Suprapubic skin (tissue), 4 donors: Measurements from ENCODE around the gene TRIM67.

- PRO-cap: no peak
- RAMPAGE, long total RNA, 4 experiments: no peak in any of the 4 experiments
Observed at GRCh38 chr1:231053452-231054231, 13.6 kb upstream of the FAM89A start.

DNA sequence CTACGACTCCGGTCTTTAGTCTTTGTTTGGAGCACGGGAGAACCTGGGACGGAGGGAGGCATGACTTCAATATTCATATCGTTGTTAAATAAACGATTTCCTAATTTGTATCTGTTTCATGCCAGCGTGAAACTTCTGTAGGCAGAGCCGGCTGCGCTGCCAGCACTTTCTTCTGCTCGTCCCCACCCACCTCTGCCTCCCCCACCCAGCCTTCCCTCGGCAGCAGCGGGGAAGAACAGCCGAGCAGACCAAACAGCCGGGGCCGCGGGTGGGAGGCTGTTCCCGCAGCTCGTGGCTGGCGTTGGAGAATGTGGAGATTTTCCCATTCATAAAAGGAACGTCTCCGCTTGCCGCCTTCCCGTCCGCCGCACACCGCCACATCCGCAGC is 790 bp upstream of the TRIM67 start:
- PRO-cap: no peak
- RAMPAGE, long total RNA, 4 experiments: no peak in any of the 4 experiments

DNA sequence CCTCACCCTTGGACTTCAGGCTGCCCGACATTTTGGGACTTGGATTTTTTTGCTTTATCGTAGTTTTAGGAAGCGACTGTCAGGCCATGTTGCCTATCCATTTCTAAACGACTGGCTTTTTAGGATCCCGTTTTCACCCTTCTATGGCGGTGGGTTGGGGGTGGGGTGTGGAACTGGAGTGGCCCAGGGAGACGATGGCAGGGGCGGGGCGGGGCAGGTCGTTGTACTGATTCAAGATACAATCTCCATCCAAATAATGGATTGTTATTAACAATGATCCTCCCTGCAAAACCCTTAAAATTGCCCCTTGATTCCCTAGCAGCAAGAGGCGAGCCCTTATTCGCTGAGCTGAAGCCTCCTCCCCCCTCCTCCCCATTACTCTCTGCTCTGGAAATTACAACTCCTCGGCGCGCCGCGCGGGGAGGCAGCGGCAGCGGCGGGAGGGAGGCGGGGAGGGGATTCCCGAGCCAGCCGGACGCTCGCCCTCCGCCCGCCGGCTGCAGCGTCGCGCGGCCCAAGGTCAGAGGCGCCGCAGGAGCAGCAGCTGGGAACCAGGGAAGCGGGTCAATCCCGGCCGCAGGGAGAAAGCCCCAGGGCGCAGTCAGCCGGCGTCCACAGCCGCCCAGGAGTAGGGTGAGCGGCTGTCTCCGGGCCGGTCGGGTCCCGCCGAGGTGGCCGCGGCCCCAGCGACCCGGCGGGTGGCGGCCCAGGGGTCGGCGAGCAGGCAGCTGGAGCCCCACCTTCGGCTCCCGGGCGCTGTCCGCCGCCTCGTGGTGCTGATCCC is at the start of gene TRIM67:
Gene TRIM67, plus strand, starts transcription at position 397 of the 784 bp plus-strand sequence.
- PRO-cap: no peak
- RAMPAGE, long total RNA, 4 experiments: no peak in any of the 4 experiments

GRCh38 chr1:231364197-231364876 is 26.2 kb downstream of the SPRTN start:
- PRO-cap: no peak
- RAMPAGE, long total RNA, 4 experiments: no peak in any of the 4 experiments

- PRO-cap: no peak
- RAMPAGE, long total RNA, 4 experiments: start-site peak on the minus strand in 2 of 4 experiments, at chr1:231393805-231394122 at its widest, 10 to 15 reads per replicate
Observed at GRCh38 chr1:231393578-231394223, 28.4 kb downstream of the EGLN1 start.

GRCh38 chr1:231676829-231677354 is 50.3 kb downstream of the DISC1 start:
- PRO-cap: no peak
- RAMPAGE, long total RNA, 4 experiments: no peak in any of the 4 experiments

DNA sequence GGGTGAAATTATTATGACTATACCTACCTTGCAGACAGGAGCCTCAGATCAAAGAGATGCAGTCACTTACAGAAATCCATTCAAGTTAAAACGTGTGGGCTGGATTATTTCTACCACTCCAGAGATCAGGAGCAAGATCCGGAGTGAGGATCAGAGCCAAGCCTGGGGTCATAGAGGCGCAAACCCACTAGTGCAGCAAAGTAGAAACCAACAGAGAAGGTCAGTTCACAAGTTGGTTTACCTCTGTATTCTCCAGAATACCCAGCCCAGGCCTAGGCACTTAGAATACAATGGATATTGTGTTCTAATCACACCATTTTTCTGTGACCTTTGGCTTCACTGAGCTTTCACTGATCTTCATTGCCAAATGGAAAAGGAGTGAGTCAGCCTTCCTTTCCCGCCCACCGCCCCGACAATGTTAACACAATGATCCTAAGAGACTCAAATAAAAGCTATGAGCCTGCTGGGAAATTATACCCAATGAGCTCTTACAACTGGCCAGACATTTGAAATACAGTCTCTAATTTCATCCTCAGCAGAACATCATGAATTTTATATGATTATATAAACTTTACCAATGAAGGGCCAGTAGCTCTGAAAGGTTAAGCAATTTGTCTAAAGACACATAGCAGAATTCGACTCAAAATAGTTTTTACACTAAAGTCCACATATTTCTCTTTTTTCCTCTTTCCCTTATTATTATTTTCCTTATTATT is 252.6 kb downstream of the SIPA1L2 start:
- PRO-cap: no peak
- RAMPAGE, long total RNA, 4 experiments: no peak in any of the 4 experiments

GRCh38 chr1:232624819-232625163 is 5.1 kb downstream of the SIPA1L2 start:
- PRO-cap: no peak
- RAMPAGE, long total RNA, 4 experiments: no peak in any of the 4 experiments

DNA sequence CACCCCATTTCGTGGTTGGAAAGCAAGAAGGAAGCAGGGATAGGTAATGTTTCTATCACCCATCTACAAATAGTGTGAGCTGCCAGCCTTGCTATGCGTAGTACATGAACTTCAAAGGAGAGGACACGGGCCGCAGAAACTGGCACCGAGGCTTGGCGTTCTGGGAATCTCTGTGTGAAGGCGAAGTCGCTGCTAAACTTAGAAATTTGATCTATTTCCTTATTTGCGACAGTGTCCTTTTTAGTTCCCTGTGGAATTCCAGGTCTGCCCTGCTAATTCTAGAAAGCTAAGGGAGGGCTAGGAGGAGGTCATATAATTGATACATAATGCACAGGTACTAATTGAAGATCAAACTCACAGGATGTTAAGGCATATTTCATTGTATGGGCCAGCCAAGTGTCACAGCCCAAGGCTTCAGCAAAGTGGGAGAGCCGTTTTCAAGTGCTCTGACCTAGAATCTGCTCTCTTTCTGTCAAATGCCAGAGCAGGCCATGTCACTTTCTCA is 49.5 kb upstream of the NTPCR start:
- PRO-cap: no peak
- RAMPAGE, long total RNA, 4 experiments: no peak in any of the 4 experiments

DNA sequence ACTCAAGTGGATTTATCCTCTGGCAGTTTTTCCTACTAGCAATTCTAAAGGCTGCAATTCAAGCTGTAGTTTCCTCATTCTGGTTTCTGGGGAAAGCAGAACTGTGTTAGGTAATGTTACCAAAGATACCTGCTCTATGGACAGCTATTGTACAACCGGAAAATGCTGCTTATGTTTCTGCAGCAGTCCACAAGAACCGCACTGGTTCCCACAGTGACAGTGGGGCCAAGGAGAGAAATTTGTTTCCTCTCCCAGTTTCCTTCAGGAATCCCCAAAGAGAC is 52.7 kb downstream of the PCNX2 start:
- PRO-cap: no peak
- RAMPAGE, long total RNA, 4 experiments: no peak in any of the 4 experiments

DNA sequence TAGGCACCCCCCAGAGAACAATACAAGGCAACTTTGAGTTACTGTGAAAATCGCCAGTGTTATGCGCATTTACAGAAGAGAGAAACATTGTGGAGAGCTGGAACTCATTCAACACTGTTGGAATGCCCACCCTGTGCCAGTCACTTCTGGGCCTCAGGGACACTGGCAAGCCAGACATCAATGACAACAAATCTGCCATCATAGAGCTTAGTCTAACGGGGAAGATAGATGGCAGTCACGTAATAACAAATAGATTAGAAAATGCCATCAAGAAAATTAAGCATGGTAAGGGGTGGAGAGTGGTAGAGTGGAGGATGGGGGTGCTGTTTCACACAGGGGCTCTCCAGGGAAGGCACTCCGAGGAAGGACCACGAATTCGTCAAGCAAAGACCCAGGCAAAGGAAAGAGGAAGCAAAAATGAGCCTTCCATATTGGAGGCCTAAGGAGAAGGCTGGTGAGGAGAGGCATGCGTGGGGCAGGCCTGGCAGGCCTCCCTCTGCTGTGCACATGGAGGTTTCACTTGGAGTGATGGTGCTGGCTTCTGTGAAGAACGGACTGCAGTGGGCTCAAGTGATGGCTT is 4.6 kb downstream of the MAP3K21 start:
- PRO-cap: no peak
- RAMPAGE, long total RNA, 4 experiments: no peak in any of the 4 experiments

- PRO-cap: no peak
- RAMPAGE, long total RNA, 4 experiments: no peak in any of the 4 experiments
Observed at GRCh38 chr1:233359529-233360054, 32.1 kb downstream of the MAP3K21 start.

DNA sequence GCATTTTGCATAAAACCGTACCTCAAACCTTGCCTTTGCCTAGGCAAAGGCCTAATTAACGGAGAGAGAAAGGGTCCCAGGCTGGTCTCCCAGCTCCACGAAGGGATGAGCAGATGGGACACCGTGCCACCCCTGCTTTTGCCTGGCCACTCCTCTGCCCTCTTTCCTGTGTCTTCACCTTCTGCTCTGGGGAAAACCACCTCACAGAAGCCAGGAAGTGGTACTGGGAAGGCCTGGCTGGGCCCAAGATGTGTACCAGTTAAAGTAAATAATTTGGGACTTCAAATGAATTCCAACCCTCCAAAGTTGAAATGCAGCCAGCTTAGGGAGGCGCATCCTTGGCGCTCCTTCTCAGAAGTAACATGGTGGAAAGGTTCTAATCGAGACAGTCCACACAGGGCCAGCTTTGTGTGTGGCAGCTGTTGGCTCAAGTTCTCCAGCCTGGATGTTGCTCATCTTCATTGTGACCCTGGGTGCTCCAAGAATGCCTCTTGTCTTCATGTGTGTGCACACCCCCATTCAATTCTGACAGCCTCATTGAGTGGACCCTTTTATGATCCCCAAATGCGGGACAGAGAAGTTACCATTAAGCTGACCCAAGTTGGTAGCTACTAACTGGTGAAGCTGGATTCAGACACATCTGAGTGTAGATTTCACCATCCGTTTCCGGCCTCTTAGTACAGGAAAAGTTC is 45.8 kb downstream of the MAP3K21 start:
- PRO-cap: no peak
- RAMPAGE, long total RNA, 4 experiments: no peak in any of the 4 experiments

DNA sequence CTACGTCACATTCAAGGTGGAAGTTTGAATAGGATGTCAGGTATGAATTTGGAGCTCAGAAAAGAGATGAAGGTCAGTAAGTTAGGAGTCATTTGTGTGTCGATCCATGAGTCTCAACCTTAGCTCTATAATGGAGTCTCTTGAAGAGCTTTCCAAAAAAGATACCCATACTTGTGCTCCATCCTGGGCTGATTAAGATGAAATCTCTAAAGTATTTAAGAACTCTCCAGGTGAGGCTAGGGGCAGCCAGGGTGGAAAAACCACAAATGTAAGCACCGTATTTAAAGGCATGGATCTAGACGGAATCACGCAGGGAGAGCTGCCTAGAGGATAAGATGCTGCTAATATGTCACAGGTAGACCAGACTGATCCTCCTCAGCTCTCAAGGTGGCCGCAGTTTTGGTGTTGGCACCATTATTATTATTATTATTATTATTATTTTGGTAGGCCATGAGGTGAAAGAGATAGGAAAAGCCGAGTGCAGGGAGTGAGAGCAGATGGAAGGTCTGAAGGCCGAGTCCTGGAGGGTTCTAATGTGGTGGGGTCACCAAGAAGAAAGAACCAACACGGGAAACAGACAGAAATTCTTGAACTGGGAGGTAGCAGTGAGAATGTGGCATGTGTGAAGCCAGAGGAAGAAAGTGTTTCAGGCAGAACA is 32.3 kb downstream of the KCNK1 start:
- PRO-cap: no peak
- RAMPAGE, long total RNA, 4 experiments: start-site peak on the plus strand in 2 of 4 experiments, centred at positions 420 to 499 of the sequence, 10 to 15 reads per replicate

DNA sequence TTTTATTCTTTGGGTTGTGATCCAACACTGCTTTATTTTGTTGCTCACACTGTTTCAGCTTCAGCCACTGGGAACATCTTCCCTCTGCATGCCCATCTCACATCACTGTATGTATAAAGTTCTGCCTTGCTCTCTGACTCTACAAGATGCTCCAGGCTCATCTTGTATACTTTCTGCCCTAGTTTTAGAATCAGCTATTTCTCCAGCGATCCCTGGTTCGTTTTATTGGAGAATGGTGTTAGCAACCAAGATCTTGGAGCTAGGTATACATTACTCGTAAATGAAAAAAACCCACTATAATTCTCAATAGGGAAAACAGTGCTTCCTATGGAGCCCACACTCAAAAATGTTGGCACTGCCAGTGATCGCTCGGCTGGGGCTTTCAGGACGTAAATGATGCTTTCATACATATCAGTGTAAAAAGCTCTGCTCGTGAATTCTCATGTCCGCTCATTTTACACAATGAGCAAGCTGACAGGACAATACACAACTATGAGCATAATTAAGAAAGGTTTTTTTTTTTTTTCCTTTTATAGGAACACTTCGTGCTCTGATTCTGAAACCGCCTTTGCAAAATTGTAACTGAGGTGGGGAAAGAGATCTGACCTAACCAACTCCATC is 34.5 kb downstream of the COA6 start:
- PRO-cap: no peak
- RAMPAGE, long total RNA, 4 experiments: start-site peak on the minus strand in 1 of 4 experiments, centred at position 413 of the sequence, 23 reads per replicate

DNA sequence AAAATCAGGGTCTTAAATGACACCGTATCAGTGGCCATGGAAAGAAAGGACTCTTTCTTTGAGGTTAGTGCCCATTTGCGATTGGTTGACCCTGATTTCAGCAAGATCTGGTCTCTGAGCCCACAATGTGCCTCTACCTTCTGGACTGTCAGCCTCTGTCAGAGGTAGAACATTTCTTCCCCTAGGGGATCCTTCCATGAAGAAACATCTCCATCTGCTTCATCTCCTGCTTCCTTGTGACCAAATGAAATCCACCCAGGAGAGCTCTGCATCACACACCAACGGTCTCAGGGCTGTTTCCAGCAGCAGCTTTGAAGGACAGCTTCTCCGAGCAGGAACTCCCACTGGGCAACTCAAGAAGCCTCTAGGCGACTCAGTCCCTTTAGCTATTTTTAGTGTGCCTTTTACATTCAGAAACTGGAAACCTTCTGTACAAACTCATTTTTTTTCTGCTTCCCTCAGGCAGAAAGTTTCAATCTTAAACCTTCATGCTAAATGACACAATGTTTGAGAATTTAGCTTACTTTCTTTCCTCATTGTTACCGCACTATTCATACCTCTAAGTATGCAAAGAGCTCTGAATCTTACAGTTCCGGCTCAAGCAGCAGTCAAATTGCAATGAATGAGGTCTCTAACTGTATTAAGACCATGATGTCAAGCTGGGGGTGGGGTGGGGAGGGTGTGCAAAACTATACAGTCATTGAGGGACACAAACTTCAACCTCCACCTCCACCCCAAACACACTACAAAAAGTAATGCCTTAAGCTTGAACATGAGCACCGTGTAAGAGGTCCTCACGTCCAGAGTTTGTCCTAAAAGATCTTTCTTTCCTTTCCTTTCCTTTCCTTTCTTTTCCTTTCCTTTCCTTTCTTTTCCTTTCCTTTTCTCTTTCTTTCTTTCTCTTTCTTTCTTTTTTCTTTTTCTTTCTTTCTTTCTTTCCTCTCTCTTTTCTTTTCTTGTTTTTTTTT is 16.3 kb upstream of the TARBP1 start:
- PRO-cap: no peak
- RAMPAGE, long total RNA, 4 experiments: no peak in any of the 4 experiments

DNA sequence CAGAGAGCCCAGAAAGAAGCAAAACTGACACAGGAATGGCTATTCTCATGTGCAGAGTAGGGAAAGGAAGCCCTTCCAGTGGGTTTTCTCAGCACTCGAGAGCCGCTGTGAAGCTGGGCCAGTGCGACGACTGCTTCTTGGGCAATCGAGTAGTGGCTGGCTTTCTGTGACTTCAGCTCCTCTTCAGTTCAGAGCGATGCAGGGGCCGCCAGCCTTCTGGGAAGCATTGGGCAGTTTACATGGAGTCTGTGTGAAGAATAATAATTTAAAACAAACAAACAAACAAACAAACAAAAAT is 57.2 kb upstream of the TARBP1 start:
- PRO-cap: unidirectional peak, plus-strand start at position 186 of the sequence
- RAMPAGE, long total RNA, 4 experiments: no peak in any of the 4 experiments

DNA sequence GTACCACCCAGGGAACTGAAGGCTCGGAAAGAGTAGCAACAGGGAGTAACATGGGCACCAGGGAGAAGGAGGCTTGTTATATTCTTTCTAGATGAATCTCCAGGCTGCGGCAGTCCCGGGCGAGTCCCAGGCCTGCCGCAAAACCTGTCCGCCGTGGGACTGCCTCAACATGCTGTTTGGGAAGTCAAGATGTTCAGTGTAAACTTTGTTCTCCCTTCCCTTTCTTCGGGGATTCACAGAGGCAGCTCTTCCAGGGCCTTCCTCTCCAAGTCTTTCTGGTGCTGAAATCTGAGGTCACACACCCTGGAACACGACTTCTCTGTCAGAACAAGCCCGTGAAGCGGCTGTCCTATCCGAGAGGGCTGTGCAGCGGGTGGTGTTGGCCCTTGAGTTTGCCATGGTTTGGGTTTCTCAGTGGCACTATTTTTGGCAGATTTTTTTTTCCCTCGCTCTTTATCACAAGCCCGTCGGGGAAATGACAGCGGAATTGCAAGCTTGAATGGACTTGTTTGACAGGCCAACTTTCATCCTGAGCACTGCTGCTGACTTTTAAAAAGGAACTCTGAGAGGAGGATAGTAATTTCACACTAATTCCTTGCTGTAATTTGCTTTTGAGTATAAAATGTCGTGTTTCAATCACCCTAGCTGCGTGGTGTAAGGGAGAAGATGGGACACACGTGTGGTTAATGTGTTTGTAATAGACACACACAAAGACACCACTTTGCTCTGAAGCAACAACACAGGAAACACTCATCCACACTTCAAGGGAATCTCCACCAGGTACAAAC is 60.0 kb upstream of the TARBP1 start:
- PRO-cap: unidirectional peak, minus-strand start at position 277 of the sequence
- RAMPAGE, long total RNA, 4 experiments: no peak in any of the 4 experiments

DNA sequence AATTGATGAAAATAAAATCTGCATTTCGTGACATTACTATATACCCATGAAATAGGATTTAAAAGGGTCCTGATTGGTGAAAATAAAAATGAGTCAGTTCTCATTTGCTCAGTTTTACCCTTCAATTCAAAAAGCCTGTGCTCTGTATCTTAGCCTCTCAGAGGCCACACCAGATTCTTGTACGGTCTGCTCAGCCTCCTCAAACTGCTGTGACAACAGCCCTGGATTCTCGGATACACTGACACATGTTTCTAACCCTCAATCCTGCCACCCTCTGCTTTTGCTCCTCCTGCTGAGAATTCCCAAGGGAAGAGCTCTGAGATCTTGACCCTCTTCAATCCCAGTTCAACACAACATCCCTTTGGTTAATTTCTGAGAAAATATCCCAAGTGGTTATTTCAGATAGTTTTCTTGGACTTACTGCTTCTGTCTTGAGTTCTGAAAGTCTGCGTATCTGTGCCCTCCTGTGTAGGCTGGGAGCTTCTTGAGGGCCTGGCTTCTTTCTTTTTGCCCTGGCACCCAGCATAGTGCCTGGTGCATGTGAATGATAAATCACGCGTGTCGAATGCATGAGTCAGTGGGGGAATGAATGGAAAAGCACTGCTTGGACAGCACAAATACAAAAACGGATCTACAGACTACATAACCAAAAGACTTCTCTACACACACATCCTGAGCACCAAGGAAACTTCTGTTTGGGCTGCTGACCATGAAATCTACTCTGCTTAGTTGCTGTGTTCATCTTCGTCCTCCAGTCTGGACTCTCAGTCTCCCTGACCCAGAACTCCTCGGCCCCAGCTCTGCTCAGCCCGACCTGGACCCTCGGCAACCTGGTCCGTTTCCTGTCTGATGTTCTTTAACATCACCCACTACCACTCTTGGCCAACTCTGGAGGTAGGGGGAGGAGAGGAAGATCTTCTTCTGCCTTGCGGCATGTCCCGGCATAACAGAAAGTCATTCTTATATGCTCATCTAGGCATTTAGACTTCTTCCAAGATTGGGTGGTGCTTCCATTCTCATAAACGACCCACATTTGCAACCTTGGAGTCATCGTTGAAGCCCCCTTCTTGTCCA is 24.4 kb downstream of the IRF2BP2 start:
- PRO-cap: no peak
- RAMPAGE, long total RNA, 4 experiments: no peak in any of the 4 experiments

DNA sequence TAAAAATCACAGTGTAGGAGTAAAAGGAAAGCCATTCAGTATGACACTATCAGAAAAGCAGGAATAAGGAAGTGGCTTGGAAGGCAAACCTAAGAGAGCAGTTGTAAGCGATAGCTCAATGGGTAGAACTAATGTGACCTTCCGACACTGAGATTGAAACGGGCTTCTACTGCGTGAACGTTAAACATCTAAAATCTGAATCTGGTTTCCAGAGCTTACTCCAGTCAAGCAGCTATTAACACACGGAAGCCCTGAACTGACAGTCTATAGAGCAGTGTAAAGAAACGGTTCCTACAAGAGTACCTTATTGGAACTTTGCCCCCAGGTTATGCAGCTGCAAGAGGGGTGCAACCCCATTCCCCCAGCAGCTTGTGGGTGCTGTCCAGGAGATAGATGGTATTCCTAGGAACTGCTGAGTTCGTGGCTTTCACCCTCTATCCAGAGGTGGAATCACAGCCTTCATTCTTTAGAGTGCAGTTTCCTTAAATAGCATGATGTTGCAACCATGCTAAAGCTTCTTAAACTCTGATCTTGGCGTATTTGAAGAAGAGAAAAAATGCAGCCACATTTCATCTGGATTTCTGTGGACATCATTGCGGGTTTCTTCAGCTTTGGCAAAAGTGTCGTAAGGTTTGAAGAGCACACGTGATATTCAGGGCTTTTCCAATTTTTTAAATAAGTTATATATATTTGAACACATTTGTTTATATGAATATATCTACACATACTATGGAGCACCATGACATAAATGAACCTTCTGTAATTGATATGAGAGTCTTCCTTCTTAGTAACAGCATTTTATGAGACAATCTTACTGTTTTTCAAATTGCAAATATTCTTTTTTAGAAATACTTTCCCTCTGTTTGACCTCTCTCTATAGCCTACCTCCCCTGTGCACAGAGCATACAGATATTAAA is 3.5 kb upstream of the IRF2BP2 start:
- PRO-cap: no peak
- RAMPAGE, long total RNA, 4 experiments: no peak in any of the 4 experiments